ENCODE measurements around the genes AGR2 and MACC1.

GRCh38 chr7:15765780-15766266 is 79.3 kb upstream of the MEOX2 start:
- PRO-cap, 2 experiments = peak in 1 of 2 experiments; most common minus-strand start chr7:15765957 (in 1)

DNA sequence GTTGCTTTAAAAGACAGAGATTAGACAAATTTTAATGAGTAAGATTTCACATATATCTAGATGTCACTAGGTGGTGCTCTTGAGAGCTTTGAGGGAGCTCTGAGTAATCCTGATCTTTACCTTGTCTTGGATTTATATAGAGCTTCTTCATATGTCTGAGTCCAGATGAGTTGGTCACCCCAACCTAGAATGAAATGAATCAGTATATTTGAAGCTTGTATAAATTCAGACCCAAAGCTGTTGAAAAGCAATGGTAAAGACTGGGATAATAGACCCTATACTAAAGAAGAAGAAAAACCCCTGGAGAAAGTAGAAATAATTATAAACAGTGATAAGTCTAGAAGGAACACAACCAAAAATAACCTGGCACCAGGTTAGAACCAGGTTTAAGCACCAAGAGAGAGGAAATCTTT is 3.6 kb downstream of the AGR2 start:
- PRO-cap, 2 experiments = no peak in any of the 2 experiments

DNA sequence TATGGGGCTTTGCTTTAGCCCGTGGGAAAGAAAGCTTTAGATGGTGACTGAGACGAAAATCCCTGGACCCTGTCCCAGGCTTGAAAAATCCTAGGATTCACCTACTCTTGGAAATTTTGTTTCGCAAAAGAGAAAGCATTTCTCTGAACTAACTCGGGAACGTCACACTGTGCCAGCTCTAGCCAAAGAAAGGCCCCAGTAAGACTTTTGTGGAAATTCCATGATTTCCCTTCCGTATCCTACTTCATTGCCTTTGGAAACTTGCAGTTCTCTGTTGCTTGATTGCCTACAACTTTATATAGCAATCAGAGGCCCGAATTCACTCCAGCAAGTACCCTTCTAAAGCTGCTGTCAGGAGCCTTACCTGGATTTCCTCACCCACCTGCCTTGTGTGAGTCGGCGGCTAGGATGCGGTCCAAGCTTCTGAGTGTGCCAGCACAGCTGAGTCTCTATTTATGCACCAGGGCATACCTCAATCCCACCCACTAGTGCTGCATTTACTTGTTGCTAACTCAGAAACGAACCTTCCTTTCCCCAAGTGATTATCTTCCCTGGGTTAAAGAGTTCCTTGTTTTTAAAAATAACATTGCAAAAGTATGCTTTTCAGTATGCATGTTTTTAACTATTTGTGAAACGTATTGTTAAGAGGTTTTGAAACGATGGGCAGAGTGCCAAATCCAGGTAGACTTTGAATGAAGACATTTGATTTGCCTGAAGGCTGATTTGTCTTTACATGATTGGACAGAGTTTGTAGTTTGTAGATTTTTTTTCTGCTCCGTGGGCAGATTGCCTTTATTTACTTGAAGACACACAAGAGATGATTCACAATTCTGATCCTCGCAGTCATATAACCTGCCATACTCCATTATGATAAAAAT is at the start of gene AGR2:
Gene AGR2, minus strand, starts transcription at position 429 of the 878 bp plus-strand sequence.
- PRO-cap, 2 experiments = no peak in any of the 2 experiments

- PRO-cap, 2 experiments = no peak in any of the 2 experiments
These were observed 23.4 kb upstream of the AGR3 start for GRCh38 chr7:16905176-16905660.

- PRO-cap, 2 experiments = no peak in any of the 2 experiments
These were observed 48.1 kb upstream of the AGR3 start for GRCh38 chr7:16929920-16930193.

- PRO-cap, 2 experiments = no peak in any of the 2 experiments
These were observed 100.9 kb upstream of the AGR3 start for GRCh38 chr7:16982639-16983099.

DNA sequence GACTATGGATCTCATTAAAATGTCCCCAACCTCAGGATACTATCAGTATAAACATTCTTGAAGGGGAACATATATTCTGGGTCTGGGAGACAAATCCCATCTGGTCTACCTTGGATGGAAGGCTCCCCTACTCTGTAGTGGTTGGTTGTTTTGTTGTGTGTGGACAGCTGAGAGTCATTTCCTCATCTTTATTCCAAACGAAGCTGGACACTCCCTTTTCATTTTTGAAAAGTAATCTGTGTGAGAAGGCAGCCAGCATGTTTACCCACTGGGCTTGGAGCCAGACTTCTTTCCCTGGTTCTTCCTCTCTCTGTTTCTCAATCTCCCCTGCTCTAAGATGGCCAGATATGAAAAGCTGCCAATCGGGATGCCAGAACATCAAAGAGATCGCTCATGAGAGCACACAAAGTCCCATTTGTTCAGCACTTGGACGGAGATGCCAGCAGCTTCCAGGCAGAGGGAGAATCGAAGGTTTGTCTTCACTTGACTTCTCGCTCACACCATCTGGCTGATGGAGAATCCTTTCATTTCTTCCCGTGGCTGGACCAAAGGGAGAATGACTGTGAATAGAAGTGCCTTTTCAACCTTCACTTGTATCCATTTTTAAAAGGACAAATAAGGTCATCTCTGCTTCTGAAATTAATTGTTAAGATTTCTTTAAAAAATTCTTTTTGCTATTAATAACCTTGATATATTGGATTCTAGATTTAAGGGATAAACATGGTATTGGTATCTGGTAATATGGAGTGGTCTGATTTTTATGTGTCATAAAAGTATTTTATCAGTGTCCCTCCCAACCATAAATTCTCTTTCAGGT is 108.2 kb upstream of the AGR3 start:
- PRO-cap, 2 experiments = no peak in any of the 2 experiments

DNA sequence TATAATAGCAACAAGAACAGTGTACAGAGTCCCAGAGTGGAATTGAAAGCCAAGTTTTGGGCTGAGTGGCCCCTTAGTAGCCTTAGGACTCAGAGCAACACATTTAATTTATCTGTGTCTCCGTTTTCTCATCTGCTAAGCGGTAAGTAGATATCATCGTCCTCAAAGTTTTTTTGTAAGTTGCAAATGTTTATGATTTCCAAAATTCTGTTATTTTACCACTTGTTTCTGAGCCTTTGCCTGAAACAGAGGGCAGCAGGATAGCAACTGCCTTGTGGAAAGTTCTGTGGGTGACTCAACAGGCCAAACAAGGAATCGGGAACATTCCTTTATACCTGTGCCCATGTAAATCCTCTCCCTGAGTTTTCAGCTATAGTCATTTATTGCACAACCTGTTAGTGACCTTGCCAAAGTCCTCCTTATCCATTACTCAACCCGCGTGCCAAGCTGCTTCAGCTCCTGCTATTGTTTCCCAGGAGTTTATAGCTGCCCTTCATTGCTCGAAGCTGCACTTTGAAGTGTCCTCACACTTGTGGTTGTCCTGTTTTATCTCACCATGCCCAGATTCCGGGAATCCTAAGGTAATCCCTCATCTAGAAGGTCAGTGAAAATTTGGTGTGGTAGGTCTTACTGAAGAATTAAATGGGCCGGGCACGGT is 199.1 kb upstream of the AHR start:
- PRO-cap, 2 experiments = no peak in any of the 2 experiments

GRCh38 chr7:17130222-17130806 is 168.1 kb upstream of the AHR start:
- PRO-cap, 2 experiments = no peak in any of the 2 experiments

DNA sequence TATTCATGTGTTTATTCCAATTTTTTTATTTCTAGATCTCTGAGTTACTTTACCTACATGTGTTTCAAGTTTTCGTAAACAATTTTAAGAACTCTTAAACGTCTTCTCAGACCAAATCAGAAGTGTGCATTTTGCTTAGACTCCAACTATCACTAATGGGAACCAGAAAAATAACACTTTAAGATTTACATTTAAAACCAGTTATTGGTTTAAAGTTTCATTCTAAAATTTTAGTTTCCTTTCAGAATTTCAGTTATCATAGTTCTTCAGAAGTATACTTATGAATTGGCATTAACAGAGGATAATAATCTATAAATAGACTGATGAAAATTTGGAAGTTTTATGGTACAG is 1.8 kb downstream of the AHR start:
- PRO-cap, 2 experiments = no peak in any of the 2 experiments

- PRO-cap, 2 experiments = peak in 1 of 2 experiments; most common minus-strand start chr7:17729273 (in 1)
These were observed 211.3 kb downstream of the SNX13 start for GRCh38 chr7:17729054-17729375.

DNA sequence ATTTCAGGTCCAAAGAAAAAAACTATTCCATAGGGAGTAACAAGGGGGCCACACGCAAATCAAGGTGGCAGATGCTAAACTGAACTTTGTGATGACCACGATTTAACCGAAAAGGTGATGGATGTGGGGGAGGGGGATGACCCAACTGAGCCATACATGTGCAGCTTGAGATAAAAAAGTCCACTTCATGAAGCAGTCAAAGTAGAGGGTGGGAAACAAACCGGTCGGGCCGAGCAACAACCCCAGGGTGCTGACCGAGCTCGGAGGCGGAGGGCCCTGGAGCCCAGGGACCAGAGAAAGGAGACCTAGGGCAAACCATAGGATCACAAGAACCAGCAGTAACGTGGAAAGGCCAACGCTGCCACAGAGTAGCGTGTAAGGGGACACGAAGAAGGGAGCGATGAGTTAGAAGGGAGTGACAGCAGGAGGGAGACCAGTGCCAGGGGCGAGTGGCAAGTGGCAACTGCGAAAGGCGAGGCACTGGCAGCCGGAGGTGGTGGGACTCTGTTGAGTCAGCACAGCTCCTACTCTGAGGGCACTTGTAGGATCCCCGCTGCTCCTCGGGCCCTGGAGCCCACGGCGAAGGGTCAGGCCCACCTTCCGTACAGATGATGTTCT is 584 bp downstream of the SNX13 start:
- PRO-cap, 2 experiments = no peak in any of the 2 experiments

GRCh38 chr7:18201249-18201712 is 173.6 kb upstream of the PRPS1L1 start:
- PRO-cap, 2 experiments = no peak in any of the 2 experiments

GRCh38 chr7:18342119-18342318 is 153.5 kb upstream of the HDAC9 start:
- PRO-cap, 2 experiments = no peak in any of the 2 experiments

DNA sequence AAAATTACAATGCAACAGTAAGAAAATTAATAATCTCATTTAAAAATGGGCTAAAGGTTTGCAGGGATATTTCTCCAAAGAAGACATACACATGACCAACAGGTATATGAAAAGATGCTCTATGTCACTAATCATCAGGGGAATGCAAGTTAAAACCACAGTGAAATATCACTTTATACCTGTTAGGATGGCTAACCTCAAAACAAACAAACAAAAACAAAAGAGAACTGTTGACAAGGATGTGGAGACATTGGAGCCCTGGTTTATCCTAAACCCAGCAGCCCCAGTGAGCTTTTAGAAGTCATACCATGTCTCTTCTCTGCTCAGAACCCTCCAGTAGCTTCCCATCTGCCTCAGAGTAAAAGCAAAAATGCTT is 67.2 kb upstream of the HDAC9 start:
- PRO-cap, 2 experiments = no peak in any of the 2 experiments

- PRO-cap, 2 experiments = no peak in any of the 2 experiments
These were observed 766 bp upstream of the TWIST1 start for GRCh38 chr7:19118079-19118725.

- PRO-cap, 2 experiments = no peak in any of the 2 experiments
These were observed at the start of gene MACC1 for GRCh38 chr7:20217160-20218032. TSS of gene MACC1 (minus strand) at chr7:20217384.

DNA sequence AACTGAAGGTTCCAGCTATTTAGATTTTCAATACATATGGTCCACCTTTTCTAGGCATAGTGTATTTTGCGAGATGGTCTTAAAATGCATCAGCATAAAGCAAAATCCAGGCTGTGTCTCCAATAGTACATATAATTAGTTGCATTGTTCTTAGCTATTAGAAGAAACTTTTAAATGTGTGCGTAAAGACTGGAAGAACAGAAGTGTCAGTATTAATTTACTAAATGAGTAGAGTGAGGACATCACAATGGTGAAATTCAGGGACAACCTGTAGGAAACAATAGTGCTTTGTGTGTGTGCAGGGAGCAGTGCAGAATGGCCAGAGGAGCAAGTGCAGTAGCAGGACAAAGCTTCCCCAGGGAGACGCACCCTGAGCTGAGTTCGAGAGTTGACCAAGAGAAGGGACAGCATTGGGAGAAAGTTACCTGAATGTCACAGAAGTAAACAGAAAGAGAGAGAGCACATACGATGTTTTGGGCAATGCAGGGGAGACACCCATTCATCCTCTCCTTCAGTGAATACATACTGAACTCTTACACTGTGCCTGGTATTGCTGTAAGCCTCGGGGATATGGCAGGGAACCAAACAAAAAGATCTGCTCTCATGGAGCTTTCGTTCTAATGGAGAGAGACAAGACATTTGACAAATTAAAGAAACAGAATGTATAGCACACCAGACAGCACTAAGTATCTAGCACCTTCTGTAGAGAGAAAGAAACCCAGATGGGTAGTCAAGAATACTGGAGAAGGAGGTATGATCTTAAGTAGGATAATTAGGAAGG is 13.8 kb downstream of the ITGB8 start:
- PRO-cap, 2 experiments = peak in 1 of 2 experiments; most common plus-strand start position 317 of the sequence (in 1)

- PRO-cap, 2 experiments = no peak in any of the 2 experiments
These were observed 71.5 kb downstream of the ITGB8 start for GRCh38 chr7:20402227-20402620.

DNA sequence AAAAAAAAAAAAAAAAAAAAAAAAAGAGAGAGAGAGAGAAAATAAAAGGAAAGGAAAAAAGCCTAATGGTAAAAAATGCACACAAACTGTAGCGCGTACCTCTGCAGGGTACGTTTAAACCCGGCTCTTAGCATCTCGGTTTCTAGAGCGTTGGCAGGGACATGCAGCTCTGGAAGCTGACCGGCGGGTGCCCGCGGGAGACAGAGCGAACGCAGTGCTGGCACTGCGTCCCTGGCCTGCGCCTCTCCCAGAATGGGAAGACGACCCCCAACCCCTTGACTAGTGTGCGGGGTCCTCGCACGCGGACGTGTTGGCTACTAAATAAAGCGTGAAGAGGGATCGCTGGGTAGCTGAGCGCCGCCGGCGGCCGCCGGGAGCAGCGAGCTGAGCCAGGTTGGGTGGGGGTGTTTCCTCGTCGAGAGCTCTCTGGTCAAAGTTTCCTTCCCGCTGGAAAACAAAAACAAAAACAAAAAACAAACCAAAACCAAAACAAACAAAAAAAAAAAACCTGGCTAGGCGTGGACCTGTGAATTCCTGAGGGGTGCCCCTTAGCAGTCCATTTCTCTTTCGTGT is 4.3 kb upstream of the SP8 start:
- PRO-cap, 2 experiments = no peak in any of the 2 experiments